T47D (cell line): ENCODE measurements around the genes PDCD6IP, DCLK3 and LRRFIP2.

- RRBS: 61% methylated on average over 4 of the region's 14 CpGs
Observed at GRCh38 chr3:32455999-32456627, 46.5 kb downstream of the CMTM6 start.

- RRBS: no CpG with 5 or more reads among the region's 3 CpGs
Observed at GRCh38 chr3:32482118-32483298, 20.1 kb downstream of the CMTM6 start.

GRCh38 chr3:32501865-32502685, 577 bp downstream of the CMTM6 start:
- RRBS: 2% methylated on average over 15 of the region's 37 CpGs

DNA sequence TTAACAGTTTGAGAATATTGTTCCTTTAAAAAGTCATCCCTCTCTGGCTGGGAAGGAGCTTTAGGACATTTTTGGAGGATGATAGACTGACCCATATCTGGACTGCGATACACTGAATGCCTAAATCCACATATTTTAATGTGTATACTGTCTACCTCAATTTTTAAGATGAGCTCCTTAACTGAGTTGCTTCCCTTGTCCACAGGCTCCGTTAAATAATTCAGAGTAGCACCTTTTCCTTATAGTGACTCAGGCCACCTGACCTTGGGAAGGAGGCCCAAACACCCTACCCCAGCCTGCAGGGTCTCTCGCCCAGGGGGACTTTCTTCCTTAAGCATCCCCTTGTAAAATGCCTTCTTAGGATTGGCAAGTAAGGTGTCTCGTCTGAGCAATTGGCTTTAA, 3.3 kb downstream of the TRIM71 start:
- RRBS: no CpG with 5 or more reads among the region's 4 CpGs

DNA sequence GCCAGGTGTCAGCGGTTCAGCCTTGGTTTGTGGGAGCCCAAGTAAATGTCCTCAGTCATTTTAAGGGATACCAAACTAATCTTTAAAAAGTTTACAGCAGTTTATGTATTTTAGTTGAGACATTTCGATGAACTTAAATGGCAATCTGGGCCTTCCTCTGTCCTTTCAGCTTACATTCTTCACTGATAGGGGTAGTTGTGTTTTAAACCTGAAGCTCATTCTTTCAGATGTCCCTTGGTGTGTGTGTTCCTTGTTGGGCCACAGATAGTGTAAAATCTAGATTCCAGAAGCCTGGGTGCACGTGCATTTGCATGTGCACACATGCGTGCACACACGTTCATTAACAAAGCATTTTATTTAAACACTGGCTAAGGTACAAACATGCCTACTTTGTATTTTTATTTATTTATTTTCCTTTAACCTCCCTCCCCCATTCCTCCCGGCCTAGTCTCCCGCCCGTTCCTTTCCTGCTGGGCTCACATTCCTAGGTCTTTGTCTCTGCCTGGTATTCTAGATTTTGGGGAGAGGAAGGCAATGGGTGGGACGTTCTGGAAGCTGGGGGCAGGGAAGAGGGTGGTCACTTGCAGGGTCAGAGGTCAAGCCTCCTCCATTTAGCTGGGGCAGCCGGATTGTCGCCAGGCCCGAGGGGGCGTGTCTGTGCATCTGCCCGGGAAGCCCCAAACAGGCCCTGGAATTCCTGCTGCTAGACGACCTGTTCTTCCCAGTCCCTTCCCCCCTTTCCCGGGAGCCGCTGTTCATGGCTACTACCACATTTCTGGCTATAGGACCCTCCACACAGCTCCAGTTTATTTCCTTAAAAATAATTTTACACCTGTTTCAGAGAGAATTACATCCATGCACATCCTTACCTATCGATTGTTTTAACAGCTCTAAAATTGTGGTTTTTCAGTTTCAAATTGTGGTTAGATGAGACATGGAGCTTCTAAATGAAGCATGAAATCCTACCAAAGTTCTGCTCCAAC, 51.7 kb downstream of the TRIM71 start:
- RRBS: 82% methylated on average over 7 of the region's 18 CpGs

- RRBS: no CpG with 5 or more reads among the region's 6 CpGs
Observed at GRCh38 chr3:32961017-32961750, 9.7 kb downstream of the CCR4 start.

- RRBS: no CpG with 5 or more reads among the region's 5 CpGs
Observed at GRCh38 chr3:33426372-33427198, 13.6 kb downstream of the UBP1 start.

- RRBS: no CpG with 5 or more reads among the region's 1 CpG
Observed at GRCh38 chr3:33592999-33593717, 124.9 kb downstream of the CLASP2 start.

DNA sequence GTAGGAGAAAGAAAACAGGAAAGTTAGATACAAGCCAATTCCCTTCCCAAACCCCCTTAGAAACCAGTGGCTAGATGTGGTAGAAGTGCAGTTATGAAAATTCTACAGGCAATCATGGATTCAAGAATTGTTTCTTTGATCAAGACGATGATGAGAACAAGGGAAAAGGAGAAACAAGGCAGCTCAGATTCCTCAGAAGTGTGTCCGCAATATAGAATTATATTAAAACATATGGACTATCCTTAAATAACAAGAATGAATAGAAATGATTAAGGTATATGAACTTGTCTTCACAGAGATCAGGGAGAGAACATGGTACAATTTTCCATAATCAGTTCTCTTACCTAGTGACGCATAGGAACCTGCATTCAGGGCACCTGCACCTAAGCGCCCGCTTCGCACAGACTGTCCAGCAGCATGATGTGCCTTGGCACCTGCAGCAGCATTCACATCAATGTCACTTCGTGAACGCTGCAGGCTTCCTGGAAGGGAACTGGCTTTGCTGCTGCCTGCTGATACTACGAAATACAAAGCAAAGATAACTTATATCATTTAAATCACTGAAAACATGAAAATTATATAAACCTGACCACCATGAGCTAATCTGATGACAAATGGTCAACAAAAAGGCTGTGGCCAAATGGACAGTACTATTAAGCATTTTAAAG, 115.3 kb downstream of the CLASP2 start:
- RRBS: no CpG with 5 or more reads among the region's 9 CpGs

DNA sequence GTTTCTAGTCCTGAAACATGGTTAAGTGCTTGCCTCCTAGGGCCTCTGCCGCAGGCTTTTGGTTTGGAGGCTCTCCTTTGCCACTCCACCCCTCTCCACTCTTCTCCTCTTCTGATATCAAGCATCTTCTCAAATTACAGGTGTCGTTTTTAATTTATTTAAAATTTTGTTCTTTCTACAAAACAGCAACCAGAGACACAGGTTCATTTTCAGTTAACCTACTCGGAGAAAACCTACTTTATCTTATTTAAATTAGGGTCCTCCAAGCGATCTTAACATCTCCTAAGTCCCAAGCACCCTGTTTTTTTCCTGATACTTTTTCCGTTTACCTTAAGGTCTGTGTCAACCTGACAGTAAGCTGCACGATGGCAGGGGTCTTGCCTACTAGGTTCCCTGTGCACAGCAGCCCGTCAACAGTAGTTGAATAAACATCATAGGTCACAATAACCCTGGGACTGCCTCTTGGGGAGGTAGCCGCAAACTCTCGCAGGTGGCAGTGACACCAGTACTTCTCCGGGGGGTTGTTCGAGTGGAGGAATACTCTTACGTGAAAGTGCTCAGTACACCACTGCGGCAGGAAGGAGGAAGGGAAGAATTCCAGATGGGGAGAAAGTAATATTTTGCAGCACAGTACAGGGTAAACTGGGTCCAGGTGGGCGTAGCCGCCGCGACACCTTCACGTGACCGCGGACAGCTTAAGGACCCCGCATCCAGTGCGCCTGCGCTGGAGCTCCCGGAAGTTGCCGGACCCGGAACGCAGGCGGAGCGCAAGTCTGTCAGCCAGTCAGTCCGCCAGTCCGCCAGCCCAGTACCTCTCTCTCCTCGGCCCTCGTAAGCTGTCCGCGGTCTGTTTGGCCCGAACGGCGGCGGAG, at the start of gene PDCD6IP:
PDCD6IP (plus strand) TSS at position 783 of the 872 bp plus-strand sequence.
- RRBS: no CpG with 5 or more reads among the region's 39 CpGs

- RRBS: no CpG with 5 or more reads among the region's 21 CpGs
Observed at GRCh38 chr3:34418908-34419223, 620.4 kb downstream of the PDCD6IP start.

DNA sequence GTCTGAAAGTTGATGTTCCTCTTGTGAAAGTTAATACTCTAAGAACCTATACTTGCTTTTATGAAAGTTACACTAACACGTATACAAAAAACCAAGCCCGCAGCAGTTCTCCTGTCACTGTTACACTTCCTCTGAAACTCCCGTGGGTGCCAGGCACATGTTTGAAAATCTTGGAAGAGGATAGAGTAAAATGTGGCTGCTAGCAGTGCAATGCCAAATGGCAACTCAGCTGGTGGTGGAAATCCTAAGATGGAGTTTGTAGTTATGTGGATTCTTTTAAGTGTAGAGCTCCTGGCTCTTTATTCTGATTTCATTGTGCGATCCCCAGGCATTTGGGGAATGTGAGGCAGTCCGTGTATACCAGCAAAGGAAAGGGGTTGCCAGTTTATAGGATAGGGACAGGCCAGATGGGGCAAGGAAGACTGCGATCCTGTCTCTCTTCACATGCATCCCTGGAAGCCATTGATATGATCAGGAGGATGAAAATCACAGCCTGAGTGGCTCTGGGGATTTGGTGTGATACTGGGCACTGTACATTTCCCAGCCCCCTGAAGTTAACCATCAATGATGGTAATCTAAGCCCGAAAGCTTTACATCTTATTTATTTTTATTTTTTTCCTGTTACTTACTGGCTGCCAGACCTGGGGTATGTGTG, 1.1 kb downstream of the STAC start:
- RRBS: no CpG with 5 or more reads among the region's 7 CpGs

- RRBS: no CpG with 5 or more reads among the region's 34 CpGs
Observed at GRCh38 chr3:36453010-36453615, 72.8 kb downstream of the STAC start.

DNA sequence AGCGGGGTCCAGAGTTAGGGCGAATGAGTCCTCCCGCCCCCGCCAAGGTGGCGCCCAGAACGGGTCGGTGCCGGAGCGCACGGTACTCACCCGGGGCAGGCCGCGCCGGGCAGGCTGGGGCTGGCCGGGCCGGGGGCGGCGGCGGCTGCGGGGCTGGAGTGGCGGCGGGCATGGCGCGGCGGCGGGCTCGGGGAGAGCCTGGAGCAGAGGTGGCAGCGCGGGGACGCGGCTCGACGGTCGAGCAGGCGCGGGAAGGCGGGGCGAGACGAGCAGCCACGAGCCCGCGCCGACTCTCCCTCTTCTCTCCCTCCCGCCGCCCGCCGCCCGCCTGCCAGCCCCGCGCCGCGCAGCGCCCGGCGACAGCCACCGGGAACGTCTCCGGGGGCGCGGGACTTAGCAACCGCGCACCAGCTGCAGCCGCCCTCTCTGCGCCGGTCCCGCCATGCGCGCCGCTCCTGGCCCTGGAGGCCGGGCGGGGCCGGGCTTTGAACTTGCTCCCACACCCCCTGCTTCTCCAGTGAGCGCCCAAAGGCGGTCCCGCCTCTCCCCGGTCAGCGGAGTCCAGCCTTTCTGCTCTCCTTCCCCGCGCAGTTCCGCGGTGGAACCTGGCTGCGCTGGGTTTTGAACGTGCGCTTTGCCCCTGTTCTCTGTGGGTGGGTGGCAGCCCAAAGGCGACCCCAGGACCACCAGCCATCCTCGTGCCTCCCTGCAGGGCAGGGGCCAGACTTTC, at the start of gene DCLK3:
DCLK3 (minus strand) TSS at position 462 of the 730 bp plus-strand sequence.
- RRBS: 62% methylated on average over 18 of the region's 86 CpGs

- RRBS: no CpG with 5 or more reads among the region's 7 CpGs
Observed at GRCh38 chr3:37058743-37059278, 65.5 kb downstream of the MLH1 start.

DNA sequence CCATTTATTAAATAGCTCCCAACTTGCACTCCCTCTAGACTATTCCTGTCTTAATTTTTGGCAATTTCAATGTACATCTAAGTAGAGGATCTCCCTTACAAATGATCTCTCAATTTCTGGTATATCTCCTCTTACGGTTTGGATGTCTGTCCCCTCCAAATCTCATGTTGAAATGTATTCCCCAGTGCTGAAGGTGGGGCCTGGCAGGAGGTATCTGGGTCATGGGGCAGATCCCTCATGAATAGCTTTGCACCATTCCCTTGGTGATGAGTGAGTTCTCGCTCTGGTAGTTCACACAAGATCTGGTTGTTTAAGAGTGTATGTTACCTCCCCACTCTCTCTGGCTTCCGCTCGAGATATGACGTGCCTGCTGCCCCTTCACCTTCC, 67.5 kb downstream of the MLH1 start:
- RRBS: no CpG with 5 or more reads among the region's 5 CpGs

DNA sequence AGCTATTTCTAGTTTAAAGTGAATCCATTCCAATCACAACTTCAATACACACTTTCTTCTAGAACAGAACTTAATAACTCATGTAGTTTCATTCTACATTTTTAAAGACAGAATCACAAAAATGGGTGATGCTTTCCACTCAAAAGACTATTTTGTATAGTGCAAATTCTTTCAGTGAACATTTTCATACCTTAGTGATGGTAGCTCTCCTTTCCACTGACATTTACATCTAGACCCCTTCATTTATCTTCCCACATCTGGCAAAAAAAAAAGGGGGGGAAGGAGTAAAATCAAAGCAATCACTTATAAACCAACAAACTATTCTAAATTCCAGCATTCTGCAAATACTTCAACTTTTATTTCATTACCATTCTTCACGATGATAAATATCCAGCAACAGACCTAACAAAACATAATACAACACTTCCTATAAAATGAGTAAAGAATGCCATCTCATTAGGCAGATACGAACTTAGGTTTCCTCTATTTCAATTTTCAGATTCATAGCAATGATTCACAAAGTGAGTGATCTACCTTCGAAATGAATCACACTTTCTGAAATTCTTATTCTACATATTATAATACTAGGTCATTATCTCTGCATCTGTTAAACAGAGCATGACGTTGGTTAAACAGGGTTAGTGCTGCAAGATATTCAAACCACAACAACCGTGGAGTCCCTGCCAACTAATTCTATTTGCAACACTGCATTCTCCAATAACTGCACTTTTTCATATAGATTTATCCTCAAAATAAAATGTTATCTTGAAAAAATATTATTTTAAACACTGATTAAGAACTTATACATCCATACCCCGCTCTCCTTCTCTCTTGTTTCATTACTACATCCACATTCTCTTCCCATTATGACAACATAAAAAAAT, at the start of gene LRRFIP2:
LRRFIP2 (minus strand) TSS at position 234 of the 884 bp plus-strand sequence.
- RRBS: no CpG with 5 or more reads among the region's 6 CpGs

DNA sequence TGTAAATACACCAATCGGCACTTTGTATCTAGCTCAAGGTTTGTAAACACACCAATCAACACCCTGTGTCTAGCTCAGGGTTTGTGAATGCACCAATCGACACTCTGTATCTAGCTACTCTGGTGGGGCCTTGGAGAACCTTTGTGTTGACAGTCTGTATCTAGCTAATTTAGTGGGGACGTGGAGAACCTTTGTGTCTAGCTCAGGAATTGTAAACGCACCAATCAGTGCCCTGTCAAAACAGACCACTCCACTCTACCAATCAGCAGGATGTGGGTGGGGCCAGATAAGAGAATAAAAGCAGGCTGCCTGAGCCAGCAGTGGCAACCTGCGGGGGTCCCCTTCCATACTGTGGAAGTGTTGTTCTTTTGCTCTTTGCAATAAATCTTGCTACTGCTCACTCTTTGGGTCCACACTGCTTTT, 9.5 kb upstream of the GOLGA4 start:
- RRBS: no CpG with 5 or more reads among the region's 5 CpGs

GRCh38 chr3:37301942-37302474, 58.9 kb downstream of the GOLGA4 start:
- RRBS: no CpG with 5 or more reads among the region's 9 CpGs

GRCh38 chr3:37324397-37325336, 81.6 kb downstream of the GOLGA4 start:
- RRBS: no CpG with 5 or more reads among the region's 3 CpGs